ENCODE measurements around the gene PATZ1.

GRCh38 chr22:30922103-30922899 is 46.3 kb downstream of the MORC2 start:
- RRBS, result no CpG with 5 or more reads among the region's 45 CpGs

DNA sequence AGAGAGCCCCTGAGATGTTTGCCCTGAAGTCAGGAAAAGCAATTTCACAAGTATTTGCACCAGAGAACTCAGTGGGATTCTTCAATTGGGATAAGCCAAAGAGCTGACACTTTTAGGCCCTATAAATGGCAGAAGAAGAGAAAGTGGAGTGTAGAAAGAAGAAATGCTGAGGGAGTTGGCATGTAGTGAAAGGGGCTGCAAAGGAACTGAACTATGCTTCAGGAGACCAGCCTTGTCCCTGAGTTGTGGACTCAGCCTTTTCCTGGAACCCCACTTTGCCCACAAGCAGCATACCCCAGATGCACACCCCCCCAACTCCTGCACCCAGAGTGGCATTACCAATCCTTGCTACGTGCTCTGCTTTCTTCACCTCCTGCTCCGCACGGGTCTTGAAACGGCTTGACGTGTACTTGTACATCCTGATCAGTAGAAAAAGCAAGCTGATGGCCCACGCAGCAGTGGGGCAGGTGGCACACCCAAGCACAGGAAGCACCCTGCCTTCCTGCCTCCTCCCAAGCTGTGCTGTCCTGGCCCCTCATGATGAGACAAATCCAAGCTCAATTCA is 28.1 kb downstream of the MORC2 start:
- RRBS, result no CpG with 5 or more reads among the region's 6 CpGs

DNA sequence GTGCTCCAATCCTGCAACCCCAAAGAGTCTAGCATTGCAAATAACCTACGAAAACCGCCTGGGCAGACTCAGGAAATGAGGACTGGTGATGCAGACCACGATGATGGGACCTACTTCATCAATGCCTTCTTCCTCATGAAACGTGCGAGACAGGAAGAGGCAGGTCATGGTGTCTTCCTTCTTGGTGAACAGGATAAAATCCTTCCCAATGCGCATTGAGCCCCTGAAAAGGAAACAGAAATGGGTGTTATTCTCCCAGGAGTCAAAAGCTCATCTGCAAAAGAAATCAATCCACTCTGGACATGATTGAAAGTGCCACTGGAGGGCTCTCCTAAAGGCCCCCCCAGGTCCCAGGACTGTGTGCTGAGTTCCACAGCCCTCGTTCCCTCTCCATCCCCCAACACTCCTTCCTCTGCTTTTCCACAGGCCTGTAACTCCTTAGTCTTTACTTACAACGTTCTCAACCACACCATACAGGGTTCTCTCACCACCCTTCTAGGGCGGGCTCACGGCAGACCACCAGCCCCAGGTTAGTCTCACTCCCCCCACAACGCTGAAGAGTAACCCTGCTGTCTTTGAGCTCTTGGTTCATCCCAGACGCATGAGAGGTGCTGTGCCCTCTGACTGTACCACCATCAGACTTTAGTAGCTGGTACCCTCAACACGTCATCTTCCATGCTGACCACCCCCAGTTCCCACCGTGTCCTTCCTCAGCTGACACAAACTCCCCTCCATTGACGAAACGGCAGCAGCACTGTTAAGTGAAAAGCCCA is 22.2 kb downstream of the MORC2 start:
- RRBS, result no CpG with 5 or more reads among the region's 16 CpGs

- RRBS, result no CpG with 5 or more reads among the region's 4 CpGs
Observed at GRCh38 chr22:30961081-30961728, 7.4 kb downstream of the MORC2 start.

DNA sequence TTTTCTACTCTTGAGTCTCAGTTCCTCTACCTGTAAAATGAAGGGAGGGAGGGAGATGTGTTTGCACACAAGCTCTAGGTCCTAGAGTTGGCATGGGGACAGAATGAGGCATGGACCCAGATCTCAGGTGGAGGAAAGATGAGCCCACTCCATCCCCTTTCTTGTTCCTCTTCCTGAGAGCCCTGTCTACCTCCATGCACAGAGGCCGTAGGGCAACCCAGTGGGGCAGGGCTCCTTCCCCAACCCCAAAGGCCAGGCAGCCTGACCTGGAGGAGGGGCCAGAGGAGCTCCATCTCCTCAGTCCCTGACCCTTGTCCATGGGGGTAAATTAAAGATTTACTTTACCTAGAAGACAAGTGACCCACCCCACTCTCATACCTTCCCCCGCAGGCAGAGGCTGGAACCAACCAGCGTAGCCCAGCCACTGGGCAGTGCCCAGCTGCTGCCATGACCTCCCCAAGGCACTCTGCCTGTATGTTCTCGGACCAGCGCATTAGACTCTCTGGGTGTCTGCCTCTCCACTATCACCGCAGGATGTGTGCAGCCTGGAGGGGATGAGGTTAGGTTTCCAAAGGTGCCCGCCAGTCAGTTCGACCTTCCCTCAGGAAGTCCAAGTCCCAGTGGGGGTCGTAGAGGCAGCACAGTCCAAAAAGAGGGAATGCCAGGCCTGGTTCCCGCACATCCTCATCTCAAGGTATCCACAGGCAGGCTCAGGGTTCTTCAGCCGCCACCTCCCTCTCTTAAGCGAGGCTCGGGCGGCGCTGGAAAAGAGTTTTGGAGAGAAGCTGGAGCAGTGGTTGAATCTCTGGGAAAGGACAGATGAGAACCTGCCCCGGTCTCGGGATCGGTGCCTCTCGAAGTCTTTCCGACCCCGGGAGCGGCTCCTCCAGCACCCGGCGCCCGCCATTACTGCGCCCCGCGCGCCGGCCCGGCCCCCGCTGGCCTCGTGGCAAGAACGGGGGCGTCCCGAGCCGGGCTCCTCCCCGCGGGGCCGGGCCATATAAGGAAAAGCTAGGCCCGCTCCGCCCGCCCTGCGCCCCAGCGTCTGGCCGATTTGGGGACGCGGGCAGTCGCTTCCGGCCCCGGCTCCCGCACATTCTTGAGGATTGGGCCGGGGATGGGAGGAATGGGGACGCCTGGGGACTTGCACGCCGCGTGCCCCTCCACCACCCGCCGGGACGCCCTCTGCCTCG is 3.2 kb downstream of the SMTN start:
- RRBS, result 1% methylated on average over 21 of the region's 61 CpGs

- RRBS, result 44% methylated on average over 3 of the region's 47 CpGs
Observed at GRCh38 chr22:31098475-31099316, 8.7 kb downstream of the SELENOM start.

GRCh38 chr22:31099317-31099979 is 7.9 kb downstream of the SELENOM start:
- RRBS, result no CpG with 5 or more reads among the region's 12 CpGs

DNA sequence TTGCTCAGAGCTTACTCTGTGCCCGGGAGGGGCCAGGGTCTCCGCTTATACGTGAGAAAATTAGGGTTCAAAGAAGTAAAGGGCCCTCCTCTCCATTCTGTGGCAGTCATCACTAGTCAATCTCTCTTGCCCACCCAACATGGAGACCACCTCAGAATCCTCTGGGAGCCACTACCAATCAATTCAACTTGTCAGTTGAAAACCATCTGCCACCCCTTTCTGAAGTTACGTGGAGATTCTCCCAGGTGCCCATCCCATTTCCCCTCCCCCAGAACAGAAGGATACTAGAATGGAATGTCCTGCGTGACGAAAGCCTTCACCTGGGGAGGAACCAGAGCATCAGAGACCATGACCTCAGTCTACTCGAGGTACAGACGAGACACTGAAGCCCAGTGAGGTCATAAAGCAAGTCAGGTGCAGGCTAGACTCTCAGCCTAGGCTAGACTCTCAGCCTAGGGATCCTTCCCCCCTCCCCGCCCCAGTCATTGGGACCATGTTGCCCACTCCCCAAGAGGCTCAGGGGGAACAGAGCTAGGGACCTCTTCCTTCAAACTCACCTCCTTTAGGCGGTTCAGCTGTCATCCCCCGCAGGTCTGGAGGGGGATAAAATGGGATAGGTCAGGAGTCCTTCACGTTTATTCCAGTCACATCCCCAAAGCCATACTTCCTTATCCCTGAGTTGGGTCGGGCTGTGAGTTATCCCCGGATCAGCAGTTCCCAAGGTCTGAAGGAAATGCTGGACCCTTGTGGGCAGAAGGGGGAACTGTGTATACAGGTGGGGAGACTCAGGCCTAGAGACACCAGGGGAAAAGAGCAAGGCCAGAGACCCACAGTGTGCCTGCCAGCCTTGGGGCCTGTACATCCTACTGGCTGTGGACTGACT is 1.8 kb downstream of the SELENOM start:
- RRBS, result no CpG with 5 or more reads among the region's 14 CpGs

- RRBS, result no CpG with 5 or more reads among the region's 6 CpGs
Observed at GRCh38 chr22:31118970-31119659, 3.7 kb upstream of the INPP5J start.

GRCh38 chr22:31221751-31222202 is 9.7 kb downstream of the LIMK2 start:
- RRBS, result no CpG with 5 or more reads among the region's 7 CpGs

- RRBS, result no CpG with 5 or more reads among the region's 3 CpGs
Observed at GRCh38 chr22:31226953-31227611, 15.0 kb downstream of the LIMK2 start.

DNA sequence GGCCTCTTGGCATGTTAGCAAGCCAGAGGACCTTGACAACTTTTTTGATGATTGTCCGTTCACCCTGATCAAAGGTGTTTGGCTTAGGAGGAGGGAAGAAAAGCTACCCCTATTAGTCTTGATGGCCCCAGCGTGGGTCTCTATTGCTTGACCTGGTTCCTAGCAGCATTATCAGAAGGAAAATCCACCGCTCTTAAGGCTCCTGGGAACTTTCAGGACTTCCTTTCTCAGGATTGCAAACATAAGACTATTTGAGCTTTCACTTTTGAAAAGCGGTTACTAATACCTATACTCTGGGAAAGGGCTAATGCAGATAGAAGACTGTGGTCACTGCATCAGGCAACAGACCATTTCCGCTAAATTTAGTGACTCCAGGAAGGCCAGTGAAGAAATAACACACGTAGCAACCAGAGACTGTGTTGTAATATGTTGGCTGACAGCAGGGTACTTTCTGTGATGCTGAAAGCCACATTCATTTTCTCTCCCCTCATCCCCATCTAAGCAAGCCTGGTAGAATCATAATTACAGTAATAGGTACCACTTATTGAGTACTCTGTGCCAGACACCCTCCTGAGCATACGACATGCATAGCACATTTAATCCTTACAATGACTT is 18.4 kb downstream of the LIMK2 start:
- RRBS, result no CpG with 5 or more reads among the region's 7 CpGs

- RRBS, result no CpG with 5 or more reads among the region's 14 CpGs
Observed at GRCh38 chr22:31272286-31272913, 19.9 kb downstream of the PIK3IP1 start.

GRCh38 chr22:31277032-31277531 is 15.2 kb downstream of the PIK3IP1 start:
- RRBS, result no CpG with 5 or more reads among the region's 16 CpGs

DNA sequence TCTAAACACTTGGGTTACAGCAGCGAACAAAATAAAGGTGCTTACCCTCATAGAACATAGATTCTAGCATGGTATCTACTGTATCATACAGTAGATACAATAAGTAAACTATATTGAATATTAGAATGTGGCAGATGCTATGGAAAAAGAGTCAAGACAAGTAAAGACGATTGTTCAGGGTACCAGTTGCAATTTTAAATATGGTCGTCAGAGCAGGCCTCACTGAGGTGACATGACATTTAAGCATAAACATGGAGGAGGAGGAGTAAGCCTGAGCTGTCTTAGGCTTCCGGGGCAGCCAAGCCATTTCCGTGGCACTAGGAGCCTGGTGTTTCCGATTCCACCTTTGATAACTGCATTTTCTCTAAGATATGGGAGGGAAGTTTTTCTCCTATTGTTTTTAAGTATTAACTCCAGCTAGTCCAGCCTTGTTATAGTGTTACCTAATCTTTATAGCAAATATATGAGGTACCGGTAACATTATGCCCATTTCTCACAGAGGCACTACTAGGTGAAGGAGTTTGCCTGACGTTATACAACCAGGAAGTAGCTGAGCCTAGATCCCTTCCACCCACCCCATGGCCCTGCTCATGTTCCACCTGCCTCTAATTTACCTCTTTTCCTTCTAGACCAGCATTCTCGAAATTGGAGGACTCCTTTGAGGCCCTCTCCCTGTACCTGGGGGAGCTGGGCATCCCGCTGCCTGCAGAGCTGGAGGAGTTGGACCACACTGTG is 14.5 kb downstream of the PIK3IP1 start:
- RRBS, result no CpG with 5 or more reads among the region's 10 CpGs

DNA sequence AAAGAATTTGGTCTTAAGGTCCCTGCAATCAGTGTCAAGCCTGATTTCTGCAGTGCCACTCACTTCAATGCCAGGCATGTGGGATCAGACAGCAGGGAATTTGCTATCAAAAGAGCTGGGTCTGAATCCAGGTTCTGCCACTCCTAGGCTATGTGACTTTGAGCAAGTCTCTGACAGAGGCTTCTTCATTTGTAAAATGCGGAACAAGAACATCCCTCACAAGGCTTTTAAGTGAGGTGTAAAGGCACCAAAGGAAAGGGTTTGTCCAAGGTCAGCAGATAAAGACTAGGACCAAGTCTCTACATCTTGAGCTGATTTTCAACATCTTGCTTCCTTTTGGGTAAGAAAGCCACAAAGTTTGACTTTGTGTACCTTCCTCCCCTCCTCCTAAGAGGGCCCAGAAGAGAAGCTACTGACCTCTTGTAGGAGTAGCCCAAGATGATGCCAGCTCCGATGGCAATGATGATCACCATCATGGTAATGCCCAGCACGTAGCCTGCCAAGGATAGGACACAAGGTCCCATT is 3.3 kb downstream of the PIK3IP1 start:
- RRBS, result no CpG with 5 or more reads among the region's 3 CpGs

- RRBS, result no CpG with 5 or more reads among the region's 4 CpGs
Observed at GRCh38 chr22:31292097-31292249, 315 bp downstream of the PIK3IP1 start.

DNA sequence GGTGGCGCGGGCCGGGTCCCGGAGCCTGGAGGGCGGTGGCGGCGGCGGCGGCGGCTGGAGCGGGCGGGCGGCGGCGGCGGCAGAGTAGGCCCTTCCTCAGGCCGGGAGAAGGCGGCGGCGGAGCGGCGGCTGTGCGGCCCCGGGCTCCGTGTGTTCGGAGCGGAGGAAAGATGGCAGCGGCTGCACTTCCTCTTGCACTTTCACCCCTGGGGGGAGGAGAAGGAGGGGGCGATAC is at the start of gene PATZ1:
PATZ1 (minus strand) TSS at position 175 of the 235 bp plus-strand sequence.
- RRBS, result under 1% methylated on average over 15 of the region's 29 CpGs

DNA sequence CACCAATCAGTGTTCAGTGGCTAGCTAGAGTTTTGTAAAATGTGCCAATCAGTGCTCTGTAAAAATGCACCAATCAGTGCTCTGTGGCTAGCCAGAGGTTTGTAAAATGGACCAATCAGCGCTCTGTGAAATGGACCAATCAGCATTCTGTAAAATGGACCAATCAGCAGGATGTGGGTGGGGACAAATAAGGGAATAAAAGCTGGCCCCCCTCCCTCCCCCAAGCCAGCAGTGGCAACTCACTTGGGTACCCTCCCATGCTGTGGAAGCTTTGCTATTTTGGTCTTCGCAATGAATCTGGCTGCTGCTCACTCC is 5.5 kb upstream of the DRG1 start:
- RRBS, result no CpG with 5 or more reads among the region's 2 CpGs

GRCh38 chr22:31579793-31580237 is 82.2 kb downstream of the PISD start:
- RRBS, result no CpG with 5 or more reads among the region's 1 CpG

Measured in epithelial cell of prostate (primary cell).